H1 (cell line): ENCODE results near the genes ZNF705A, MFAP5, CLEC2B, CLEC12B, OLR1 and KLRD1.

- RRBS = no CpG with 5 or more reads among the region's 3 CpGs
CAGE:
- cytosol, long polyA plus RNA = no peak
- long polyA plus RNA = no peak
- nucleus, long polyA plus RNA = no peak
These were observed at the start of gene ZNF705A for GRCh38 chr12:8156716-8157412. TSS of gene ZNF705A (plus strand) at chr12:8157015.

GRCh38 chr12:8221328-8221499, 6.2 kb downstream of the FAM90A1 start:
- RRBS = no CpG with 5 or more reads among the region's 10 CpGs
CAGE:
- cytosol, long polyA plus RNA = no peak
- long polyA plus RNA = no peak
- nucleus, long polyA plus RNA = no peak

DNA sequence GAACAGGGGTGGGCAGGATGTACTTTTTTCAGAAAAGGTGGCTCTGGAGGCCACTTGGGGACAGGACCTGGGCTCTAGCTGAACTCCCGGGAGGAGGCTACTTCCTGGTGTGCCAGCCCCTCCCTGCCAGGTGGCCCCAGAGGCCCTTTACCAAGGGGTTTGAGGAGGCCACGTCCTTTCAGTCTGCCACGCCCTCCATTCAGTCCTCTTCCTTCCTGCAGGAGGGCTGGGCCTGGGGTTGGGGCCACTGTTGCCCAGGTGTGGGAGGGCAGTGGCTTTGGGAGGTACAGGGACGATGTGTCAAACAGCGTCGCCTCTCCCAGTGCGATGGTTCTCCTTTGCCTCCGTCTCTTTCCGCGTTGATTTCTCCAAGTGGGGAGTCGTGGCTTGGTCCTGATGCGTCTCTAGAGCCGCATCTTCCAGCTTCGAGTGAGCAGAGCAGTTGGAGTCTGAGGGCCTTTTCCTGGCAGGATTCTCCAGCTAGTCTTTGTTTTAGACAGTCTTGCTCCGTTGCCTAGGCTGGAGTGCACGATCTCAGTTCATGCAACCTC, 553 bp upstream of the FAM90A1 start:
- RRBS = no CpG with 5 or more reads among the region's 16 CpGs
CAGE:
- cytosol, long polyA plus RNA = no peak
- long polyA plus RNA = no peak
- nucleus, long polyA plus RNA = no peak

DNA sequence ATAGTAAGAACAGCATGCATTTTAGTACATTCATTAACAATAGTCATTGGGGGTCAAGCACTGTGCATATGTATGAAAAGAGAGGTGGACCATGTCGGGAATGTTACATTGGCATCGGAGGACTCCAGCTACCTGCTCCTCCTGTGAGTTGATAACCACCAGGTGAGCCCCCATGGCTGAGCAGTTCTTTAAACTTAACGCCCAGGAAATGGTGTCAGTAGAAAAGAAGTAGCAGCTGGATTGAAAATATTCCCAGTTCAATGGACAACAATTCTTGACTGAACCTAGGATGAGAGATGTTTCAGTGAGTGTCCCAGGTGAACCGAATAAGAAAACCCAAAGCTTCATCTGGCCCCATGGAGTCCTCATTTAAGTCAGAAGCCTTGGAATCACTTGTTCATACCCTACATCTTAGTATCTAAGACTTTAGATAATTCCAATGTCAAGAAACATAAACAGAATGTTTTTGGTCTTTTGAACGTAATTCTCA, 3.7 kb downstream of the CLEC4E start:
- RRBS = no CpG with 5 or more reads among the region's 5 CpGs
CAGE:
- cytosol, long polyA plus RNA = no peak
- long polyA plus RNA = no peak
- nucleus, long polyA plus RNA = no peak

GRCh38 chr12:8662603-8663380, at the start of gene MFAP5:
TSS of gene MFAP5 (minus strand) at chr12:8662826.
- RRBS = no CpG with 5 or more reads among the region's 10 CpGs
CAGE:
- cytosol, long polyA plus RNA = no peak
- long polyA plus RNA = no peak
- nucleus, long polyA plus RNA = start-site peak on the minus strand at chr12:8662693-8662705, 5 reads

DNA sequence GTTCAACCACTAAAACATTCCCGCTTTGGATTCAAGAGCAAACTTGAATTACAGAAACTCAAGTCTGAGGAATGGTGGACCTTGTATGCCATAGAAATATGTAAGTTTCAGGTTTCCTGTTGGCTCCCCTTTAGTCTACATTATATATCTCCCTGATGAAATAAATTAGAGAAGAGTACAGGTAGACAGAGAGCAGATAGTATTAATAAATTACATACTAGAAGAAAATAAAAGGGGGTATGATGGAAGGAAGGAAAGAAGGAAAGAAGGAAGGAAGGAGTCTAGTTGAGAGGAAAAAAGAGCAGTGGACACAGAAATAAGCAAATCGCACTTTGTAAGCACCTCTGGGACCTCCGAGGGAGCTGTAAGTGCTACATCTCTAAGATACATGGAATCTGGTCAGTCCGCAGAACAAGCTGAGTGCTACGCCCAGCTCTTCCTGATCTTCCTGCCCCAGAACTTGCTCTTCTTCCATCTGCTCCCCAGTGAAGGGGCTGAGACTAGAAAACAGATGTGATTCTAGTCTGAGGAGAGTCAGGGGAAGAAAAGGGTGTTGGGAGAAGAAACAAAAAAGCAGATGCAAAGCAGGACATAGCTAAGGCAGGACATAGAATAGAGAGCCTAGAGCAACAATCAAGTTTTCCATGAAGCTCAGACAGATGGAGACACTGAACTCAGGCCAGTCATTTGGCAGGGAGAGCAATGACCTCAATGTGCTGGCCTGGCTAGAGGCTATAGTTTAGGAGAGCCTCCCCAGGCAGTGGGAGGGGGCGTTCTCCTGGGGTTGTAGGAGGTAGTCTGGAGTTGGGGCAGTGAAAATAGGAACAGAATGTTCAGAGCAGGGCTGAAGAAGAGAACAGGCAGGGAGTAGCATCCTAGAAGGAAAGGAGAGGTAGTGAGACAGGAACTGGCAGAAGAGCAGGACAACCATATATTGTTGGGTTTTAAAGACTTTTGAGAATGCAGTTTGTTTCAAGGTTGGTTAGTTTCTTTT, 1.7 kb upstream of the MFAP5 start:
- RRBS = no CpG with 5 or more reads among the region's 6 CpGs
CAGE:
- cytosol, long polyA plus RNA = no peak
- long polyA plus RNA = no peak
- nucleus, long polyA plus RNA = no peak

- RRBS = no CpG with 5 or more reads among the region's 3 CpGs
CAGE:
- cytosol, long polyA plus RNA = no peak
- long polyA plus RNA = no peak
- nucleus, long polyA plus RNA = no peak
These were observed 1.1 kb upstream of the RIMKLB start for GRCh38 chr12:8696775-8697011.

GRCh38 chr12:9077888-9078498, 37.7 kb downstream of the A2M start:
- RRBS = no CpG with 5 or more reads among the region's 8 CpGs
CAGE:
- cytosol, long polyA plus RNA = no peak
- long polyA plus RNA = no peak
- nucleus, long polyA plus RNA = no peak

DNA sequence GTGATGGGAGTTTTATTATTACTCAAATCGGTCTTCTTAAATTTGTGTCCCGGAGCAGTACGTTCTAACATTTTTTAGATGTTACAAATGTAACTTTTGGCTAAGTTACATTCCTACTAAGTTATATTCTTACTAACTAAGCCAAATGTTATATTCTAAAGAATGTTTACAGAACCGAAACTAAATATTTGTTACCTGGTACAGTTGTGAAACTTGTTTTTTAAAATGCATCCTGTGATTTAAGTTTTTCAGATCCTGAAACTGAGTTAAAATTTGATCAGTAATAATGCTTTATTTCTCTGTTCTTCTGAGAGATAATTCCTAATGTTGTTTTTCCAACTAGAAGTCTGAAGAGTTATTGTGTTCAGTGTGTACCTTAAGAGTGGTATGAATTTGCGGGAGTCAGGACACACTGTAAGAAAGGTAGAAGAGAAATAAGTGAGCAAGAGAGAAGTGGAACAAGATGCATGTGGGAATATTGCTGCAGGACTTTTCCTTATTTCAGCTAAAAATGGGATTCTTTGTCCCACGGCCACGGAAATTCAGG, 20.5 kb upstream of the CLEC2D start:
- RRBS = no CpG with 5 or more reads among the region's 7 CpGs
CAGE:
- cytosol, long polyA plus RNA = no peak
- long polyA plus RNA = no peak
- nucleus, long polyA plus RNA = no peak

DNA sequence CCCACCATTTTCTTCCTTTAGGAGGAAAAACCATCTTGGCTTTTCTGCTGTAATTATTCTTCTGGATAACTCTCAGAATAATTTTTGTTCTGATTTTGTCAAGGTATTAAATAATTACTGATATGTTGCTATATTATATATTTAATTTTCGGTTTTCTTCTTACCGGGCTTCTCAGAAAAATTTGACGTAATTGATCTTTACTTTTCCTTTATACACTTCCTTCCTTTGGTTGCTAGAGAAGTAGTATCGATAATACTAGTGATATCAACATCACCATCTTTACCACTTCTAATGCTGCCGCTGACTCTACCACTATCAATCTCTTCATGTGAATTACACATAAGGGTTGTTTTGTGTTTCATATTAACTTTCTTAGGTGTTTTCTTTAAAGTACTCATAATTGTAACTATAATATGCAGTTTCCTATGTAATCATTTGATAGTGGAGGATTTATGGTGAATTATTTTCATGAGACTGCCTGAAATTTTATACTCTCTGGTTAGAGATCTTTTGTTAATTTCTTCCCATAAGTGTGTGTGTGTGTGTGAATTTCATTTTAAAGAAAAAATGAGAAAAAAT, 30.9 kb upstream of the KLRF1 start:
- RRBS = no CpG with 5 or more reads among the region's 5 CpGs
CAGE:
- cytosol, long polyA plus RNA = no peak
- long polyA plus RNA = no peak
- nucleus, long polyA plus RNA = no peak

DNA sequence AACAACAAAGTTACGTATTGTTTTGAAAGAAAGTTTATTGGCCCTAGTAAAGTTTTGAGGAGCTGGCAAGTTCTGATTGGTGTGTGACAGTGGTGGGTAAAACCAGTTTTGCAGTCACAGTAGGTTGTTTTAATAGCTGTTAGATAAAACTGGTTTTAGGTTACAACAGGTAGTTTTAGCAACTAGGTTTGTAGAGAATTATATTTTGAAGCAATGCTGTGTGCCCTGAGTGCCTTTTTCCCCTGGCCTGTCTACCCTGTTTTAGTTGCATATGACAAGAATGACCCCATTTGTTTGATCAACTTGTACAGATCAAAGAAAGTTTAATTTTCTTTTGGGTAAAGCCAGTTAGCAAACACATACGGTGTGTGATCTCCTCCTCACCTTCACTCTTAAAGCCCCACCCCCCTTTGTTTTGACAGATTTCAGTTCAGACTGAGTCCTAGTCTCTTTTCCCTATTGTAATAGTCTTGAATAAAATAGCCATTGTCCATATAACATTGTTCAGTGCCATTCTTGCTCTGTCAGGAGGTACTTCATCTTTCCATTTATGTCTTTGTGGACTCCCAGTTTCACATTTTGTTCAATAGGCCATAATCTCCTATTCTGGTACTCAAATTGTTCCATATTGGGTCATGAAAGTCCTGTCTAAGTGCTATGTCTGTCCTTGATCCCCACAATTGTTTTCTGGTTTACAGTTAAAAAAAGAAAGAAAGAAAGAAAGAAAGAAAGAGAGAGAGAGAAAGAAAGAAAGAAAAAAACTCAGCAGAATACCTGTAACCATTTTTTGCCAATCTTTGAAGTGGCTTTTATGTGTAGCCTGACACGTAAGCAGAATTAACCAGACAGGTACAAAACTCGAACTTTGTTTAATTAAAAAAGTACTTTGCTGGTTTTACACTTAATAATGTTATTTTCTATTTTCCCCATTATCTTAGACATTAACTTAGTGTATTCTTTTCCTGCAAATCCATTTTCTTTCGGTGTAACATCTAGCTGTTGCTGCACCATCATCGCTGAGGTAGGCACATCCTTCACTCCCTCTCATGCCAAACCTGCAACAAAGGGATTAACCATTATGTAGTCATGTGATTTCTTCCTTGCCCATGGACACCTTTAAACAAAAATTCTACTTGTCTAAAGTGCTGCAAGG, 16.4 kb downstream of the CLEC2B start:
- RRBS = no CpG with 5 or more reads among the region's 6 CpGs
CAGE:
- cytosol, long polyA plus RNA = no peak
- long polyA plus RNA = no peak
- nucleus, long polyA plus RNA = no peak

DNA sequence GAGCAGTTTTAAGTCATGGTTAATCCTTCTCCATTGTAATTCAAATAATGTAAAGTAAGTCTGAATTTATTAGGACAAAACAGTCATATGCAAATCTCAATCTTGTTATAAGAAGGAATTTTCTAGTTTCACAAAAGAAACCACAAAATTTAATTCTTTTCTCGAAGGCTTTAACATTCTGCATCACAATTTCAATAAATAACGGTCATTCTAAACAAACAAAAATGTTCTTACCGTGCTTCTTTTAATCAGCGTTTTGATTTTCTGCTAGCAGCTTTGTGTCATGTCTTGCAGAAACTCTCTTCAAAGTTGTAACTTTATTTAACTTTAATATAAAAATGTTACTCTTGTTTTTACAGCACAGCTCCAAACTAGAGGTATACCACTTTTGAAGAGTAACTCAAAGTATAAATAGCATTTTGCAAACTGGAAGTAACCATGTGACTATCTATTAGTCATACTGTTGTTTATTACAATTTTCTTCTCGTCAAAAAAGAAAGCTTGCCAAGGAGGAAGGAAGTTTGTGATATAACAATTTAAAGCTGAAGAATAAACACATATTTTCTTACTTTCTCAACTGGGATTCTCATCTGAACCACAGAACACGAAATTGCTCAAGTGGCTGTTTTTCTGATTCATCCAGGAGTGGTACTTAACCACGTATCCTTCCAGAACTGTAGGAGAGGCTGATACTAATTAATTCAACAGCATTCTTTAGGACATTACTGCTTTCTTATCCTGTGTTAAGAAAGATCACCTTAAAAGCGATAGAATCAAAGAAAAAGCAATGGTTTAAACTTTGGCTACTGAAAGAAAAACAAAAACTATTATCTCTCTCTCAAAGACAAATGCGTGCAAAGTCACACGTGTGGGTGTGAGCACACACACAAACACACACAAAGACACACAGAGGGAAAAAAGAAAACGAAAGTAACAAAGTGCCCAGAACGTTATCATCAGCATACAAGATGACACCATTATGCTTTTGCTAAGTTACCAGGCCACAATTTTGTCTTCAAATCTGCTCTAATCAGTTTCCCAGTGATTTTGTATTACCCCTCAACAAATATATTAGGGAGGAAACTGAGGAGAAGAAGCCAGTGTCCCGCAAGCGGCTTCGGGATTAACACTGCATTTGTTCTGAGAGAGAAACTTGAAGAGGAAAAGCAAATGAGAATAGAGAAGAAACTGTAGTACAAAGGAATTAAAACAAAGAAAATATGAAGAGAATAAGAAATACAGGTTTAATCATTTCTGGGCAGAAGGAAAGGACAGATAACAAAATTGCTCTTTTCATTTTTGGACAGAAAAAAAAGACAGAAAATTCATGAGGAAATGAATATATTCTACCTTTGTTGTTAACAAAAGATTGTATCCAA, at the start of gene CLEC2B:
Gene CLEC2B, minus strand, starts transcription at position 384 of the 1,379 bp plus-strand sequence.
- RRBS = no CpG with 5 or more reads among the region's 15 CpGs
CAGE:
- cytosol, long polyA plus RNA = no peak
- long polyA plus RNA = no peak
- nucleus, long polyA plus RNA = no peak

DNA sequence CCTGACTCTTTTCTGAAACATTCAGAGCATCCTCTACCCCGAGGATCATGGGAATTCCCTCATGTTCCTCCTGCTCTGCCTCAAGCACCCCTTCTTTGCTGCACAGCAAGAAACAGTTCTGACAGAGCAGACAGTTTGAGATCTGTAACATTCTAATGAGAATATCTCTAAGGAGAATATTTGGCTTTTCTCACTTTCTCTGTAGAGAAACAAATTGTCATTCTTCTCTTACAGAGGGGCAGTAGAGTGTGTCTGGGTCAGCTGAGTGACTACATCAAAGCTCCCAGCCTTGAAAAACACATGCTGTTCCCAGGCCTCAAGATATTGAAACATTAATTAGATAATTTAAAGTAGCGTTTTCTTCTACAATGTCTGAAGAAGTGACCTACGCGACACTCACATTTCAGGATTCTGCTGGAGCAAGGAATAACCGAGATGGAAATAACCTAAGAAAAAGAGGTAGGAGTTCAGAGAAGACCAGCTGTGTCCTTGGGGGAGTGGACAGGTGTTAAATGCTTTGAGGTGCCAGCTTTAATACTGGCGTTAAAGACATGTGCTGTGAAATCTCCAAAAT, at the start of gene CLEC12B:
Gene CLEC12B, plus strand, starts transcription at position 236 of the 574 bp plus-strand sequence.
- RRBS = no CpG with 5 or more reads among the region's 6 CpGs
CAGE:
- cytosol, long polyA plus RNA = no peak
- long polyA plus RNA = no peak
- nucleus, long polyA plus RNA = no peak

DNA sequence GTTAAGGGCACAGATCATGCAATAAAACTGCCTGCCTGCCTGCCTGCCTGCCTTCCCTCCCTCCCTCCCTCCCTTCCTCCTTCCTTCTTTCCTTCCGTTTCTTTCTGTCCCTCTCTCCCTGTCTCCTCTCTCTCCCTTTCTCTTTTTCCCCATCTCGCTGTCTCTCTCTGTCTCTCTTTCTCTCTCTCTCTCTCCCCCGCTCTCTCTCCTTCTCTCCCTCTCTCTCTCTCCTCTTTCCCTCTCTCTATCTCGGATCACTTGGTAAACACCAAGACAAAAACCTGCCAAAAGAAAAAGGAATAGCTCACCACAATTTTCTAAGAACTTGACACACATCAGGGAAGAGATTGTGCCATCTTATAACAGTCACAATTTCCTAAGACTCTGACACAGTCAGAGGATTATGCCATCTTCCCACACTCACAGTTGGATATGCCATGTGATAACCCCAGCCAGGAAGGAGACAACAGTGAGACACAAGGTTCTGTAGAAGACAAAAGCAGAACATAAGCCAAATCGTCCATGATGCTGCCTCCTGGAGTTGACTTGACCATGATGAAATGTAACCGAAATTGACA, 2.9 kb upstream of the CLEC9A start:
- RRBS = no CpG with 5 or more reads among the region's 6 CpGs
CAGE:
- cytosol, long polyA plus RNA = no peak
- long polyA plus RNA = no peak
- nucleus, long polyA plus RNA = no peak

DNA sequence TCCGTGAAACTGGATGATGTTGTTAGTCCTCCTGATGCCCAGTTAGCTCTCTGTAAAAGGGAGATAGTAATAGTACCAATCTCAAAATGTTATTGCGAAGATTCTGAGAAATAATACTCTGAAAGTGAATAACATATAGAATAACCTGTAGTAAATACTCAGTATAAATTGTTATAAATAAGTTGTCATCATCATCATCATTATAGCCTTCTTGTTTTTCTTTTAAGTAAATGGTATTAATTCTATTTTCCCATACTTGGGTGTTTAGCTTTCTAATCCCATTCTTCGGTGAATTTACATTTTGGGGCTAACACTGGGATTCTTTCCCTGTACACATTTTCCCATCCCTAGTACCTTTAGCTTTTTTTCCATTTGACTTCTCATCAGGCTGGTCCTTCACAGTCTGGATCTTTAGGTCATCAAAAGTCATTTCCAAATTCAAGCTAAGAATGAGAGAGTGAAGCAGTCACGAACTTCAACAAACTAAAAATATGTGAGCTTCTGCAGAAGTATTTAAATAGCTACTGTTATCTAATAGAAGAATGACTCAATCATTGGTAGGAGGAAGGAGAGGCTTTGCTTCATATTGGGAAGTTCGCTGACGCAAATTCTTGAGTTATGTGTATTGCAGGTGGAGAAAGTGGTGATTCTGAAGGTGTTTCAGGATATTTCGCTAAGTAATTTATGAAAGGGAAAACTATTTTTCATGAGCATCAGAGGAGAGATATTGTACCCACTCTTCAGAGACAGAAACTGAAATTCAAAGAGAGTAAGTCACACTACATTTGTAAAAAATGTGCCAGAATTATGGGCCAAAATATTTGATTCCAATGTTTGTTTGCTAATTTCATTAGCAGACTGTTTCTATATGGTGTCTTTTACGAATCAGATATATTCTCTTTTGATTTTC, at the start of gene OLR1:
Gene OLR1, minus strand, starts transcription at position 485 of the 910 bp plus-strand sequence.
- RRBS = no CpG with 5 or more reads among the region's 8 CpGs
CAGE:
- cytosol, long polyA plus RNA = no peak
- long polyA plus RNA = no peak
- nucleus, long polyA plus RNA = no peak

DNA sequence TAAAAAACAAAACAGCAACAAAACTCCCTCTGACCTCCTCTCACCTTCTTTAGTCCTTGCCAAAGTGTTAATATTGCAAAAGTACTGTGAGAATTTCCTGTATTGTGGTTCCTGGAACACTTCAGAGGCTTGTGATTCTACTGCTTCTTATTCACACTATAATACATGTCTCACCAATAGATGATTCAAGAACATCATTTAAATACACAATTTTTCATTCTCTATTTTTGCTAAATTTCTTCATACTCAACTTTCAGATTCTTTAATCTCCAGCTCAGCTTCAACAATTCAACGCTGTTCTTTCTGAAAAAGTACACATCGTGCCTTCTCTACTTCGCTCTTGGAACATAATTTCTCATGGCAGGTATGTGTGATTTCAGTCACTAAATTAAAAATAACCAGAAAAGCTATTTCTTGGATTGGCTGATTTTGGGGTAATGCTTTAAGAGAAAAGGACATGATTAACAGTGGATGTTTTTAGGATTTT, at the start of gene KLRD1:
Gene KLRD1, plus strand, starts transcription at position 150 of the 487 bp plus-strand sequence.
- RRBS = no CpG with 5 or more reads among the region's 3 CpGs
CAGE:
- cytosol, long polyA plus RNA = no peak
- long polyA plus RNA = no peak
- nucleus, long polyA plus RNA = no peak

GRCh38 chr12:10641559-10642342, 28.3 kb upstream of the MAGOHB start:
- RRBS = no CpG with 5 or more reads among the region's 4 CpGs
CAGE:
- cytosol, long polyA plus RNA = no peak
- long polyA plus RNA = no peak
- nucleus, long polyA plus RNA = no peak

DNA sequence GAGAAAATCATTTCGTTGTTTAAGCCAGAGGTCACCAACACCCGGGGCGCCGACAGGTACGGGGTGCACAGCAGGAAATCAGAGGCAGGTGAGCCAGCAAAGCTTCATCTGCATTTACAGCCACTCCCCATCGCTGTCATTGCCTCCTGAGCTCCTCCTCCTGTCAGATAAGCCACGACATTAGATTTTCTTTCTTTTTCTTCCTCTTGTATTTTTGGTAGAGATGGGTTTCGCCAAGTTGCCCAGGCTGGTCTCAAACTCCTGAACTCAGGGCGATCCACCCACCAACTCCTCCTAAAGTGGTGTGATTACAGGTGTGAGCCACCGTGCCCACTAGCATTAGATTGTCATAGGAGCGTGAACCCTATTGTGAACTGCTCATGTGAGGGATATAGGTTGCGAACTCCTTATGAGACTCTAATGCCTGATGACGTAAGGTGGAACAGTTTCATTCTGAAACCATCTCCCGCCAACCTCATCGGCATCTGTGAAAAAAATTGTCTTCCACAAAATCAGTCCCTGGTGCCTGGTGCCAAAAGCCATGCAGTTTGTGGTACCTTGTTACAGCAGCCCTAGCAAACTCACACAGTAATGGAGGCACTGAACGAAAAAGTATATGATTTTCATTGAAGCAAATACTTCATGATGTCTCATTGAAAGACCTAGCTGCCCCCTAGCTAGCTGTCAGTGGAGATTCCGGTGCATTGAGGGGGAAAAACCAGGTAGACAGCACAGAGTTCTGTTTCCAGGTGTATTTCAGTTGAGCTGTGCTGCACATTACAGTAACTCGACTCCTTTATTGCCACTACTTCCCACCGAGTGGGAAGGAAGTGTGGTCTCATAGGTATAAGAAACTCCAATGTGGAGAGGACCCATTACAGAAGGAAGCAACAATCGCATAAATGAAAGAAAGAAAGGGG, 1.4 kb downstream of the STYK1 start:
- RRBS = no CpG with 5 or more reads among the region's 20 CpGs
CAGE:
- cytosol, long polyA plus RNA = no peak
- long polyA plus RNA = no peak
- nucleus, long polyA plus RNA = no peak

DNA sequence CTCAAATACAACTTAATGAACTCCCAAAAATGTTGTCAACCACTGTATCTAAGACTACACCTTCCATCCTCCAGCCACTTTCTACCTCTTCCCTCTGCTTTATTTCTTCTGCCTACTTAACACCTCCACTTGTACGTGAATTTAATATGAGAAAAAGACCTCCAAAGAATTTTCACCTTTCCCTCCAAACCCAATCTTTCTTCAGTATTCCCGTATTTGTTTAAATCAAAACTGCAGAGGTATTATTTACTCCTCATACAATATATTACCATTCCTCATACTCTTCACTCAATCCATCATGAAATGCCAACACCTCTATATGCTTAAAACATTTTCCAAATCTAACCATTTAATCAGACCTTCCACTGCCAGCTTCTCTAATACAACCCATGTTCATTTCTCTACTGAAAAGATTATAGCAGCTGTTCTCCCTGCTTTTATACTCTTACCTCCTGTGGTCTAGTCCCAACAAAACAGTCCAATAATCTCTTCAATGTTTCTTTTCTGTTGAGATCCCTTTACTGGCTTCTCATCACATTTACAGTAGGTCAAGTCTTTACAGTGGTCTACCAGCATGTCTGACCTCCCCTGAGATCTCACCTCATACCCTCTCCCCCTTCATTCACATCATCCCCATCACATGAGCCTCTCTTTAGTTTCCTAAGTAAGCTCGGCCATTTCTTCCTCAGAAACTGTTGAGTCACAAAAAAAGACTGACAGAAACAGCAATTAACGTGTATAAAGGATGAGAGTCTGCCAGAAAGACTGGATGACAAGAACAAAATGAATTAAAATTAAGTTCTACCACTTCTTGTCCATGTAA, 15.8 kb downstream of the YBX3 start:
- RRBS = no CpG with 5 or more reads among the region's 4 CpGs
CAGE:
- cytosol, long polyA plus RNA = no peak
- long polyA plus RNA = no peak
- nucleus, long polyA plus RNA = start-site peak on the minus strand centred at position 176 of the sequence, 157 bp wide, 7 reads

GRCh38 chr12:10717166-10718009, 5.7 kb downstream of the YBX3 start:
- RRBS = no CpG with 5 or more reads among the region's 4 CpGs
CAGE:
- cytosol, long polyA plus RNA = no peak
- long polyA plus RNA = no peak
- nucleus, long polyA plus RNA = no peak